SK-N-SH (cell line): ENCODE measurements around a stretch of chr7.

DNA sequence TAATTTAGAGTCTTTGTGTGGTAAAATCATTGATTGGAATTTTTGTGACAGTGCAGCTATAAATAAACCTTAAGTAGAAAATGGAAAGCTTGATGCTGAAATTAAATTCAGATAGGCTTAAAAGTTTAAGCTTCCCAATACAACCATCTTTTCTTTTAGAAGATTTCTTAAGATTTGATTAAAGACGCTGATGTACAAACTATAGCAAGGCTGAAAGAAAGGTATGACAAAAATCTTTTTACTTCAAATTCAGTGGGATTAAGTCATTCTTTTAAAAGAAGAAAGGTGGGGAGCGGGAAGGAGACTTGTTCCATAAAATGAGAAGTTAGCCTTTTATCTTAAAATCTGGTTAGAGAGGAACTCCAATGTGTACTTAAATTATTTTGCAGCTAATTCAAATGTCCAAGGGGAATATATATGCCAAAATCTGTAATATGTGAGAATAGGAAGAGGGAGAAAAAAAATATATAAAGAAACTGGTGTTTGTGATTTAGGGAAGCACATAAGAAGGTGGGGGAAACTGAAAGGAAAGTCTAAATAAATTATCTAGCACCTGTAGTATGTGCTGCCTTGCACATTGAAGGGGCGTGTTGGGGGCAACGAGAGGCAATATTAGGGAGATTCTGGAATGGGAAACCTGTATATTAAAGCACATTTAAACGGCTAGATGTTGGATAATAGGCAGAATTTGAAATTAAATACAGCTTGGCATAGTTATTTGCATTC lies 2.5 kb downstream of the C1GALT1 start:
- RRBS, result no CpG with 5 or more reads among the region's 5 CpGs
CAGE:
- cytosol, long polyA plus RNA, result no peak
- long polyA plus RNA, result no peak
- nucleus, long polyA plus RNA, result no peak

DNA sequence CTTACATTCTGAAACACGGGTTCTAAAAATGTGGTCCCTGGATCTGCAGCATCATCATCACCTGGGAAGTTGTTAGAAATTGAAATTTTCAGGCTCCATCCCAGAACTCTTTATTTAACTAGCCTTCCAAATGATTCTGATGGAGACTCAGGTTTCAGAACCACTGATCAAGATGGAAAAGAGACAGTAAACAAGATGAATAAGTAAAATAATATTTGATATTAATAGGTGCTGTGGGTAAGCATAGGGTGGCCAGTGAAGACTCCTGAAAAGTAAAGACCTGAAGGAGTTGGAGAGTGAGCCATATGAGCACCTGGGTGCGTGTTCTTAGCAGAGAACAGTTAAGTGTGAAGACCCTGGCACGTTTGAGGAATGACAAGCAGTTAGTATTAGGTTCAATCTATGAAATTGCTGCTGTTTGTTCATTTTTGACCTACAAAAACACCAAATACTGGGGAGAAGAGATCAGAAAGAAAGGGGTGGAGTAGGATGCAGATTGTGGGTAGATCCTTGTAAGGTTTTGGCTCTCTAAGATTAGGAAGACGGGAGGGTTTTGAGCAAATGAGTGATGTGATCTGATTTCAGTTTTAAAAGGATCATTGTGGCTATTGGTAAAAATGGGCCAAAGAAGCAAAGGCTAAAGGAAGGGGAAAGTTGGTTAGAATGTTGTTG lies 4.2 kb downstream of the C1GALT1 start:
- RRBS, result no CpG with 5 or more reads among the region's 4 CpGs
CAGE:
- cytosol, long polyA plus RNA, result no peak
- long polyA plus RNA, result no peak
- nucleus, long polyA plus RNA, result no peak

DNA sequence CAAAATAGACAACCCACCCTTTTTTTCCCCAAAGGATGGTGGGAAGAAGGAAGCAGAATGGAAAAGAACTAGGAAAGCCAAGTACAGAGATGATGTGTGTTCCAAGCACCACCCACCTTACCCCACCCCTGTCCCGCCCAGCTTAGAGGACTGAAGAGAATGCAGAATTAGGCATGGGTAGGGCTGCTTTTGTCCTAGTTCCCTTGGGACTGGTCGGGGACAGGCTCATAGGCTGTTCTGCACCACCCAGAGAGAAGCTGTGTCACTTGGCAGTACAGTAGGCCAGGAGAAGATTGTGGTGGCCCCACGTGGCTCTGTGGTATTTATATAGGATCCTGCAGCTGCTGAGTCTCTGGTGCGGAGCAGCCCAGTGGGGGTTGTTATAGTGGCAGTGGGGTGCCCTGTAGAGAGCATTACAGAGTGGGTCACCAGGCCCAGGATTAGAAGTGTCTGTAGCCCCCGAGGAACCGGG lies 88.7 kb downstream of the C1GALT1 start:
- RRBS, result no CpG with 5 or more reads among the region's 6 CpGs
CAGE:
- cytosol, long polyA plus RNA, result no peak
- long polyA plus RNA, result no peak
- nucleus, long polyA plus RNA, result no peak

DNA sequence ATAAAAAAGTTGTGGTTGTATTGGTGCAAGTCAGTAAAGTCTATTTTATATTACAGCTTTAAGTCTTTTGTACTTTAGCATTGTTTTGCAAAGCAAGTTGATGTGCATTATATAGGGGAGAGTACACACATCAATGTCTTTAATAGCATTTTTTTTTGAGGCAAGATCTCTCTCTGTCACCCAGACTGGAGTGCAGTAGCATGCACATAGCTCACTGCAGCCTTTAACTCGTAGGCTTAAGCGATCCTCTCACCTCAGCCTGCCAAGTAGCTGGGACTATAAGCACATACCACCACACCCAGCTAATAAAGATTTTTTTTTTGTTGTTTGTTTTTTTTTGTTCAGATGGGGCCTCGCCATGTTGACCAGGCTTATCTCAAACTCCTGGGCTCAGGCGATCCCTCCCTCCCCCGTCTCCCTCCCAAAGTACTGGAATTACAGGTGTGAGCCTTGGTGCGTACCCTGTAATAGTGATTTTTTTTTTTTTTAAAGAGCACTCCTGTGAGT lies 1.5 kb downstream of the UMAD1 start:
- RRBS, result no CpG with 5 or more reads among the region's 6 CpGs
CAGE:
- cytosol, long polyA plus RNA, result no peak
- long polyA plus RNA, result no peak
- nucleus, long polyA plus RNA, result no peak

- RRBS, result 1% methylated on average over 53 of the region's 112 CpGs
CAGE:
- cytosol, long polyA plus RNA, result no peak
- long polyA plus RNA, result no peak
- nucleus, long polyA plus RNA, result no peak
These were observed 929 bp downstream of the GLCCI1 start for GRCh38 chr7:7969207-7970243.

GRCh38 chr7:7996366-7997111 lies 27.9 kb downstream of the GLCCI1 start:
- RRBS, result no CpG with 5 or more reads among the region's 2 CpGs
CAGE:
- cytosol, long polyA plus RNA, result no peak
- long polyA plus RNA, result no peak
- nucleus, long polyA plus RNA, result no peak

DNA sequence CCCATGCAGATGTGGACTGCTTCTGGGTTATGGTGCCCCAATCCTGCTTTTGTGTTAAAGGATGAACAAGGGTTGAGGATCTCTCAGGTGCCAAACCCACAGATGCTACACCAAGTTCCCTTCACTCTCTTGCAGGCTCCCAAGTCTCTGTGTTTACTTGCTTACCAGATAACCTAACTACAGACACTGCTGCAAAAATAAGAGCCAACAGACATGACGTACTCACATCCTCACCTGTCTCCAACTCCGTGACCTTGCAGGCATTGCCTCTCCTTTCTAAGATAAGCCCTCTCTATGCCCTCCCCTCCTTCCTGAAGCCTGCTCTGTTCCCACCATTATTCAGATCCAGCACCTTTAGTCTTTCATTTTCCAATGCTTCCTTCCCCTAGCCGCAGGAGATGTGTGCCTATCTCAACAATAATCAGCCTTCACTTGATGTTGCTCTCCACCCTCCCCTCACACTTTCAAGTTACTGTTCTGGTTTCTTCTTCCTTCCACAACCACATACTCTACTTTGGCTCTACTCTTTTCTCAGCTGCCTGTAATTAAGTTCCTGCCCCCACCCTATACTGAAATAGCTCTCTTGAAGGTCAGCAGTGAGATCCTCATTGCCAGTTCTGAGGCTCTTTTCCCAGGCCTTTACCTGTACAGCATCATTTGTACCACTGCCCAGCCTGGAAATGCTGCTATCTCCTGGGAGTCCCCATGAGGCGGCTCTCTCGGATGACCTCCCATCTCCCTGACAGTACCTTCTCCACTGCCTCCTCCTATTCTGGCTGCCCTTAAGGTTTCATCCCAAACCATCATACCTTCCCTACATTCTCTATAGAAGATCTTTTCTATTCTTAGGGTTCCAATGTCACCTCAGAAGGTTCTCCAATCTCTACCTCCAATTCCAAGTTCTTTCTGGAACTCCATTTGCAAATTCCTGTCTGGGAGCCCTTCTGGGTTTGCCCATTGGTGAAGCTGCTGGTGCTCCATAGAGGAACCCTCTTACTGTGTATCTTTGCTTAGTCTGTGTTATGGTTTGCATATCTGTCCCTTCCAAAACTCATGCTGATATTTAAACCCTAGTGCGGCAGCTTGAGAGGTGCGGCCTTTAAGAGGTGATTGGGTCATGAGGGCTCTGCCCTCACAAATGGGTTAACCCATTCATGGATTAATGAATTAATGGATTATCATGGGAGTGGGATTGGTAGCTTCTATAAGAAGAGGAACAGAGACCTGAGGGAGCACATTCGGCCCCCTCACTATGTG lies 129.6 kb downstream of the ICA1 start:
- RRBS, result no CpG with 5 or more reads among the region's 8 CpGs
CAGE:
- cytosol, long polyA plus RNA, result no peak
- long polyA plus RNA, result no peak
- nucleus, long polyA plus RNA, result no peak

DNA sequence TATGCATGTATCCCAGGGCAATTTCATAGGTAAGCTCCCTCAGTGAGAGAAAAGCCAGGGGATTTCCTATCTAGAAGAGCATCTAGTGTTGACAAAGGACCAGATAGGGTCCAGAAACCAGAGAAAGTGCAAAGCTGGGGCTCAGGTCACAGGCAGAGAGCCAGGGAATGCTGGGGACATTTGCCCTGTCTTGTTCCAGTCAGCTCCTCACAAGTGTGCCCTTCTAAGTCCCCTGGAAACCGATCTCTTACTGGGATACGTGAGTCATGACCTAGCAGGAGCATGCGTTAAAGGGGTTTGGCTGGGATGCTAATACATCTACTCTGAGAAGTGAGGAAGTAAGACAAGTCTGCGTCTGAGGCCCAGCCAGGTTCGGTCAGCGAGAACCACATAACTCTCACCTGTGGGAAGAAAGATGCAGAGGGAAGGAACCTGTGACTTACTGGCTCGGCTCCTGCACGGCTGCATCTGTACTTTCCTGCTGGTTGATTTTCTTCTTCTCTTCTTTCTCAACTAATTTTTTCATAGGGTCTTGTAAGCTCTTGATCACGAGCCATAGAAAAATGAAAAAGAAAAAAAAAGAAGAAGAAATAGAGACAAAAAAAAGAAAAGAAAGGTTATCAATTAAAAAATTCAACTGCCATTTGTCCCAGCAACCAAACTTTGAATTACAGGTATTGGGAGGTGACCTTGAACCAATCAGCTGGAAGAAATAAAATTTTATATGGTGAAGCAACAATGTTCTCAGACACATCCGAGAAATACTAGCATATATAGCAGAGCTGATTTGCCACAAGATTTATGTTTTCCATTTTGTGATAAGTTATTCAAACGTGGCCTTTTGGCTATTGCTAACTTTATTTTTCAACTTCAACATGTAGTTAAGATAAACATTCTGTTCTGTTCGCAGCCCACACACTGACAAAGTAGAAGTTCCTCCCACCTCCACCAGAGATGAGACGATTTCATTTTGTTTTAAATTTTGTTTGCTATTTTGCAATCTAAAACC lies 118.2 kb downstream of the ICA1 start:
- RRBS, result no CpG with 5 or more reads among the region's 13 CpGs
CAGE:
- cytosol, long polyA plus RNA, result no peak
- long polyA plus RNA, result no peak
- nucleus, long polyA plus RNA, result no peak

DNA sequence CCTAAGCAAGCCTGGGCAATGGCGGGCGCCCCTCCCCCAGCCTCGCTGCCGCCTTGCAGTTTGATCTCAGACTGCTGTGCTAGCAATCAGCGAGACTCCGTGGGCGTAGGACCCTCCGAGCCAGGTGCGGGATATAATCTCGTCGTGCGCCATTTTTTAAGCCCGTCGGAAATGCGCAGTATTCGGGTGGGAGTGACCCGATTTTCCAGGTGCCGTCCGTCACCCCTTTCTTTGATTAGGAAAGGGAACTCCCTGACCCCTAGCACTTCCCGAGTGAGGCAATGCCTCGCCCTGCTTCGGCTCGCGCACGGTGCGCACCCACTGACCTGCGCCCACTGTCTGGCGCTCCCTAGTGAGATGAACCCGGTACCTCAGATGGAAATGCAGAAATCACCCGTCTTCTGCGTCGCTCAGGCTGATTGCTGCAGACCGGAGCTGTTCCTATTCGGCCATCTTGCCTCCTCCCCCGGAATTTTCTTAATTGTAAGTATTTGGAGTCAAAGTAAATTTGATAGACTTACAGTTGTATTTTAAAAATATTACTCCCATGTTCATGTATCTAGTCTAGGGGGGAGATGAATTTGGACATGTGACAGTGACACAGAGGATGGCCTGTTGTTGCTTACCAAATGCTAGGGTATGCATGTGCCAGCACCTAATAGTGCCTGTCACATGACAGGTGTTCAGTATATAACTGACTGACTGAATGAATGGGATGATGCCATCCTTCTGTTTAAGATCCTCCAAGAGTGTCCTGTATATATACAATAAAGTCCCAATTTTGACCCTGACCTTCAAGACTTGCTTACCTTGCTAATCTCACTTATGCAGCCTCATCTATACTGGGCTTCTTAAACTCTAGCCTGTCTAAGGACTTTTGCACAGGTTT lies 42.0 kb upstream of the ICA1 start:
- RRBS, result no CpG with 5 or more reads among the region's 35 CpGs
CAGE:
- cytosol, long polyA plus RNA, result no peak
- long polyA plus RNA, result no peak
- nucleus, long polyA plus RNA, result no peak

- RRBS, result no CpG with 5 or more reads among the region's 2 CpGs
CAGE:
- cytosol, long polyA plus RNA, result no peak
- long polyA plus RNA, result no peak
- nucleus, long polyA plus RNA, result no peak
These were observed 818.3 kb downstream of the NDUFA4 start for GRCh38 chr7:10121574-10122054.

DNA sequence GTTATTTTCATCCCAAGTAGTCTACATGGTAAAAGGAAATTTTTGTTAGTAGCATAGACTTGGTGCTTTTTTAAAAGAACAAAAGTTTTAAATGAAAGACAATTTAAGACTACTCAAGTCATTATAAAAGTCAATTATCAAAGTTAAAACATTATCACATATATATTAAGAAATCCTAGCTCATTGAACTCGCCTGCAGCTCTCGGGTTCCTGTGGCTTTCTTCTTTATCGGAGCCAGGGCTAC lies 489.0 kb downstream of the NDUFA4 start:
- RRBS, result no CpG with 5 or more reads among the region's 3 CpGs
CAGE:
- cytosol, long polyA plus RNA, result no peak
- long polyA plus RNA, result no peak
- nucleus, long polyA plus RNA, result no peak

DNA sequence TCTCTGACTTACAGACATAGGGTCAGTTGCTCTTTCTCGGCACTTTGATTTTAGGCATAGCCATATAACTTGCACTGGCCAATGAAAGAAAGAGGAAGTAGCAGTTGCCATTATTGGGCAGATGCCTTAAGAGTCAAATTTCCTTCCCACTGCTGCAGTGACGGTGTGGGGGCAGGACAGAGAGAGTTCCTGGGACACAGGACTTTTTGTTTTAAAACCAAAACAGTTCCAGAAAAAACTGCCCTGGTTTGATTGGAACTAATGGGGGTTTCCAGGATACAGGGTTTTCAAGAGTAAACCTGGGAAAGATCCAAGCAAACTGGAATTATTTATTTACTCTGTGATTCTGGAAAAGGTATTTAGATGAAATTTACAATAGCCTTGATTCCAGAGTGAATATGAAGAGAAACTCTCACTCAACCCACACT lies 26.4 kb downstream of the NDUFA4 start:
- RRBS, result no CpG with 5 or more reads among the region's 2 CpGs
CAGE:
- cytosol, long polyA plus RNA, result no peak
- long polyA plus RNA, result no peak
- nucleus, long polyA plus RNA, result no peak

DNA sequence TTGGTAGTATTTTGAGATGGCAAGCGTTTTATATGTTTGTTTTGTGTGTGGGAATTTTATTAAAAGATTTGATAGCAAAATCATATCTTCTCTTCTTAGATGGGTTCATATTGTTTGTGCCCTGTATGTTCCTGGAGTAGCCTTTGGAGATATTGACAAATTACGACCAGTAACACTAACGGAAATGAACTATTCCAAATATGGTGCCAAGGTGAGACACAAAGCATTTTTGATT lies 49.0 kb downstream of the PHF14 start:
- RRBS, result no CpG with 5 or more reads among the region's 3 CpGs
CAGE:
- cytosol, long polyA plus RNA, result no peak
- long polyA plus RNA, result no peak
- nucleus, long polyA plus RNA, result no peak

DNA sequence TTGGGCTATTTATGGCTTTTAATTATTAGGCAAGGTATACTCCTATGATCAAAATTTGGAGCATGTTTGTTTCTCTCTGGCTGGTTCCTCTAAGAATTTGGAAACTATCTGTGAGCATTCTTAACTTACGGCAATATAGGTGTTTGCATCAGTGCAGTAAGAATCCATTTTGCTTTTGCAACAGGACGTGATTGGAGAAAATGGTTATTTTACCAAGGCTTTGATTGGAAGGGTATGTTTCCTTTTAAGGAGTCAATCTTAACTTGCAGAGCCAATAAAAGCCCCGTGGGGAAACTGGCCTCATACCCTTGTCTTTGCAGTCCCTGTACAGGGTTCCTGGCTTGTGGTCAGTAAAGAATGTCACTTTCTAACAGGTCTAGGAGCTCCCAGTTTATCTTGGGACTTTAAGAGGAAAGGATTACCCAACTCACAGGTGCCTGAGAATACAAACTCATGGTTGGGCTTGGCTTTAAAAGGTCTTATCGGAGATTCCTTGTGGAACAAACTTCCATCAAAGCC lies 221.7 kb downstream of the PHF14 start:
- RRBS, result no CpG with 5 or more reads among the region's 4 CpGs
CAGE:
- cytosol, long polyA plus RNA, result no peak
- long polyA plus RNA, result no peak
- nucleus, long polyA plus RNA, result no peak

GRCh38 chr7:12571621-12572111 lies 1.1 kb downstream of the SCIN start:
- RRBS, result no CpG with 5 or more reads among the region's 5 CpGs
CAGE:
- cytosol, long polyA plus RNA, result no peak
- long polyA plus RNA, result no peak
- nucleus, long polyA plus RNA, result no peak

- RRBS, result no CpG with 5 or more reads among the region's 4 CpGs
CAGE:
- cytosol, long polyA plus RNA, result no peak
- long polyA plus RNA, result no peak
- nucleus, long polyA plus RNA, result no peak
These were observed 31.5 kb downstream of the ARL4A start for GRCh38 chr7:12718835-12719516.

DNA sequence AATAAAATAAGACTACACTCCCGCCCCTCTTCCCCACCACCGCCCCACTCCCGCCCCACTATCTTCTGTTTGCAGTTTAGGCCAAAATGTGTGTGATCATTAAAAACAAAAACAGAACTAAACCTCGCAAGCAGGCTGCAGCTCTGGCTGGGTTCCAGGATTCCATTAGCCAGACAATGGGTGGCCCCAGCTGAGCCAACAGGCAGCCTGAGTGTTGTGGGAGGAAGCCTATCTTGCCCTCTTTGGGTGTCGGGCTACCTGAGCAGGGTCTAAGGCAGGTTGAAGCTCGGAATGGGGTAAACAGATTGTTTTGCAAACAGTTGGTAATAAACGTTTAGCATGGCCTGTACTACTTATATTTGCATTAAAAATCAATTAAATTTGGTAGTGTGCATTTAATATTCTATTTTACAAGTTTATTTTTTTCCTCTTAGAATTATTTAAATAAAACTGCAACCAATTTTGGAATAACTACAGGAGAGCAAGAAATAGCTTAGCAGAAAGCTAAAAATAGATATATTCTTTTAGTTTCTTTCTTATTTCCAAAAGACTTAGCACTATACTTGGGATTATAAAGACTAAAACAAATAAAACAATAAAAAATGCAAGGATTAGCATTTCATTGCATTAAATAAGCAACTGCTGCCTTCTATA lies 41.9 kb downstream of the ARL4A start:
- RRBS, result no CpG with 5 or more reads among the region's 7 CpGs
CAGE:
- cytosol, long polyA plus RNA, result no peak
- long polyA plus RNA, result no peak
- nucleus, long polyA plus RNA, result no peak

DNA sequence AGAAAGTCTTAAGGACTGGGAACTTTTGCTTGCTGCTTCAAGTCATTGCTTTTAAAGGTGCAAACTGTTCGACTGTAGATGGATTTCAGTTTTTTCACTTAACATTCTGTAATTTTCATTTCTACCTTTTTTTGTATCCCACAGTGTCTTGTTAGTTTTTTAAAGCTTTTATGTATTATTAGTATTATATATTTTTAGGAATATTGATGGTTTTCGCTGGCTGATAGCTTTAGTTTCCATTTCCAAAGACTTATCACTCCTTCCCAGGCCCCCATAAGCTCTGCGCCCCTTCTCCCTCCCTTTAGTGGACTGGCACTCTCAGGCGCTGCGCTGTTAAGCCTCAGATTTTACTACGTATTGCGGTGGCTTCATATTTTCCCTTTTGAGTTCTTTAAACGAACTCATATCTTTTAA lies 2.4 kb upstream of the ETV1 start:
- RRBS, result no CpG with 5 or more reads among the region's 8 CpGs
CAGE:
- cytosol, long polyA plus RNA, result no peak
- long polyA plus RNA, result no peak
- nucleus, long polyA plus RNA, result no peak

DNA sequence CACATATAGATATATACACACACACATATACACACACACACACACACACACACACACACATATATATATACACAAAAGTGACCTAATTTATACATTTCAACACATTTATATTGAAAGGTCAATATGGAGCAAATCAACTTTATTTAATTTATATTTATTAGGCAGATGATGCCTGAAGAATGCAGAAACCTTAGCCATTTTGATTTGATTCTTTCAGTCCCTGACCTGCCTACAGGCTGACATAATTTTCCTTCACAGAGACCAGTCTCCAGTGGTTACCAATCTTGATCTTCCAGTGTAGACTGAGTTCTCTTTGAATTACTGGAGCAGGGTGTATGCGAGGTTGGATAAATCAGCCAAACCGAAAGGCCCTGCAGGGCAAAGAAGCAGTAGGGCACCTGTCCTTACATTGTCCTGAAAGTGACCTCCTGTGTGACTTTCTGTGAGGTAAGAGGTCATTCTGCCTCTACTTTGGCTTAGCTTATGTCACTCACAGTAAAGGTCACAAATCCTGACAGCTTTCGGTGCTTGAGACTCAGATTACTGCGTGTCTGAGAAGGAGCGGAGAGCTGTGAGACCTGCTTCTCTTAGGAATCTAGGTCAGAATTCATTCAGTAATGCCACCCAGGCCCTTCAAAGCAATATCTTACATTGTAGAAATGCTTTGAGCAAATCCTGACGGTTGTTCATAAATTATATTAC lies 252.6 kb upstream of the ETV1 start:
- RRBS, result no CpG with 5 or more reads among the region's 6 CpGs
CAGE:
- cytosol, long polyA plus RNA, result no peak
- long polyA plus RNA, result no peak
- nucleus, long polyA plus RNA, result no peak

GRCh38 chr7:15557254-15557685 lies 4.5 kb downstream of the AGMO start:
- RRBS, result no CpG with 5 or more reads among the region's 5 CpGs
CAGE:
- cytosol, long polyA plus RNA, result no peak
- long polyA plus RNA, result no peak
- nucleus, long polyA plus RNA, result no peak